Osteoblast (primary cell): ENCODE measurements around a stretch of chr1.

DNA sequence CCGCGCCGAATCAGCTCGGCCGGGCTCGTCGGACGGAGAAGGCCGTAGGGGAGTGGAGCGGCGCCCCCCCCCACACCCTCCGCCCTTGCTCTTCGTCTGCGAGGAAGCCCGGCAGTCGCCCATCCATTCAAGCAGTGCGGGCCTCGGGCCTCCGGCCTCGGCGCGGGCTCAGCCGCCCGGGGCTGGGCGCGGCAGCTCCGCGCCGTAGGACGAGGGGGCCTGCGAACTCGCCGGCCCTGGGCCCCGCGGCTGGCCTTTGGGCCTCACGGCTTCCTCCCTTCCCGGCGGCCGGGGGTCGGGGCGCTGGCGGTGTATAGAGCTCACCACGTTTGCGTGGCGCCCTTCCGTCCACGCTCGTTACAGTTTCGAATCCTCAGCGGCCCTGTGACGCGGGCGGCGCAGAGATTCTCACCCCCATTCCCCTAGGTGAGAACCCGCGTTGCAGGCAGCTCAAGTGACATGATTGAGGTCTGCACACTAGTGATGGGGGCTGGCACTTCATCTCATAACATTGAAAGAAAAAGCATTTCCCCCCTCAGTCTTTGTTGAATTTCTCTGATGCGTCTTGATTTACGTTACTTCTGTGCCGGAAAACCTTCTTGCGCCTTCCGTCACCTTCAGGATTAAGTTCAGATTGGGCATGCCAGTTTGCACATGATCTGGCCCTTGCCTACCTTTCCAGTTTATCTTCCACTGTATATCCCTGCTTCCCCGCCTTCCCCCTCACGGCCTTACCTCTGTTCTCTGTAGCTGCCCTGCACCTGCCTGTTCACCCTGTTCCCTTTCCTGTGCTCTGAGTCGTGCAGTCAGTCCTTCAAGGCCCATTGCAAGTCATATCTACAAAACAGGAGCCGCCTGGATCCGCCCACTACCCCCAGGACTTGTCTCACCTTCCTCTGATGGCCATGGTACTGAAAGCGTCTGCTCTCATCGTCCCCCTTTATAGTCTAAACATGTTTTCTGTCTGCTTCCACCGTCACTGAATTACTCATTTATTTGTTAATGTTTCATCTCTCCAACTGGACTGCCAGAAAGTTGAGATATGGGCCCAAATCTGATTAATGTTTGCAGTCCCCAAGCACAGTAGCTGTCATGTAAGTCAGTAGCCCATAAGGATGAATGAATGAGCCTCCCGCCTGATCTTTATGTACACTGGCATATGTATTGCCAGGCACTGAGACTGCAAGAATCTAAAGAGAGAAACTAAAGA, 1.0 kb downstream of the CTPS1 start:
- CAGE, long polyA plus RNA = no peak
- RRBS = 1% methylated on average over 31 of the region's 70 CpGs

GRCh38 chr1:41014843-41015552, 6.5 kb downstream of the SLFNL1 start:
- CAGE, long polyA plus RNA = no peak
- RRBS = no CpG with 5 or more reads among the region's 11 CpGs

DNA sequence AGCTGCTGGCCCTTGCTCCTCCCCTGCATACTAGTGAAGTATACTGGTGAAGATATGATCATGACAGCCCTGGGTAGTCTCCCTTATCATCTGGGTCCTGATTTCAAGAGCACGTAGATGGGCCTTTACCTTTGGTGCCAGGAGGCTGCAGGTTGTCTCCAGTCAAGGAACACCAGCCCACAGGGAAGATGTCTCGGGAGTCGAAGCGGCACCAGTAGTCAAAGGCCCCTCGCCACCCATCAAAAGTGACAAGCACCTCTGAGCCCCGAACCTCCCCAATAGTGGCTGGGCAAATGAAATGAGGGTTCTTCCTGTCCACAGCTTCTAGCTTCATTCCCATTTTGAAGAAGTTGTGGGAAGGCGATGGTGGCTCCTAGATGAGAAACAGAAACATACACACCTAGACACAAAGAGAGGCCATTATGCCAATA, 91.6 kb upstream of the SLFNL1 start:
- CAGE, long polyA plus RNA = no peak
- RRBS = no CpG with 5 or more reads among the region's 7 CpGs

- CAGE, long polyA plus RNA = no peak
- RRBS = 52% methylated on average over 2 of the region's 13 CpGs
These were observed 99.9 kb upstream of the SCMH1 start for GRCh38 chr1:41341912-41342527.

DNA sequence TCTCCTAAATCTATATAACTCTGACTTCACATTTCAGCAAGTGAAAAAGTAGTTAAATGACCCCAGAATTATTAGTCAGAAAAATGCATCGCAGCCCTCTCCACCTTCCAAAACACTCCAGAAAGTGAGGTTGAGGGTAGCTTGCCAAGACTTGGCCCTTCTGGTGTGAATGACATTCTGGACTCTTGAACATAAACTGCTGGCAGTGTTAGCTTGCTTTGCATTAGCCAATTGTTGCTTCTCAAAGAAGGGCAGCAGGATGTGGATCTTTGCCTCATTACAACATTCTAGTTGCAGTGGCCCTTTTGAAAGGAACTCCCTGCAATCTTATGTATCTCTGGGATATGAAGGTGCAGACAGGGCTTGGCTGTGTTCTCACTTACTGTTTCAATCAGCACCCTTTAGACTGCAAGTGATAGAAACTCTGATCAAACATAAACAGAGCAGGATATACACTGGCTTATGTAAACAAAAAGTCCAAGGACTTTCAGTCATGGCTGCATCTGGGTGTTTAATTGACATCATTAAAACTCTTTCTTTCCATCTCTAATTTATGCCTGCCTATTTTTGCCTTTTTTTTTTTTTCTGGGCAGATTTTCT, 22.4 kb downstream of the EDN2 start:
- CAGE, long polyA plus RNA = no peak
- RRBS = no CpG with 5 or more reads among the region's 1 CpG

DNA sequence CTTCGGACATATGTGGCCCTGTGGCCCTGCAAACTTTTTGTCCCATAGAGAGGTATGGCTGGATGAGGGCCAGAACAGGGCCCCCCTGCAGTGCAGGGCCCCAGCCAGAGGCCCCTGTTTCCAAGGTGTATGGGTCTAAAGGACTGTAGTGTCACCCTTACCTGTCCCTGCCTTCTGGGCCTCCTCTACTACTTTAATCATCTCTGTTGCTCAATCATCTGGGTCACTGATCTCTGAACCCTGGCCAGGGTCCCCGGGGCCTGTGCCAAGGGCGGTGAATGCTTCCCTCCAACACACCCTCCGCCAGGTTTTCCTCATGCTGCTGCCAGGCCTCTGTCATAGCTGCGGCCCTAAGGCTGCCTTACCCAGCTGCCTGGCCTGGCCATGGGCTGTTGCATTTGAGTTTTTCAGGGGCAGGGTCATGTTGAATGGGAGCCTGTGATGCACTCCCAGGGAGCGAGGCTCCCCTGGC, 7.8 kb downstream of the EDN2 start:
- CAGE, long polyA plus RNA = no peak
- RRBS = no CpG with 5 or more reads among the region's 6 CpGs

DNA sequence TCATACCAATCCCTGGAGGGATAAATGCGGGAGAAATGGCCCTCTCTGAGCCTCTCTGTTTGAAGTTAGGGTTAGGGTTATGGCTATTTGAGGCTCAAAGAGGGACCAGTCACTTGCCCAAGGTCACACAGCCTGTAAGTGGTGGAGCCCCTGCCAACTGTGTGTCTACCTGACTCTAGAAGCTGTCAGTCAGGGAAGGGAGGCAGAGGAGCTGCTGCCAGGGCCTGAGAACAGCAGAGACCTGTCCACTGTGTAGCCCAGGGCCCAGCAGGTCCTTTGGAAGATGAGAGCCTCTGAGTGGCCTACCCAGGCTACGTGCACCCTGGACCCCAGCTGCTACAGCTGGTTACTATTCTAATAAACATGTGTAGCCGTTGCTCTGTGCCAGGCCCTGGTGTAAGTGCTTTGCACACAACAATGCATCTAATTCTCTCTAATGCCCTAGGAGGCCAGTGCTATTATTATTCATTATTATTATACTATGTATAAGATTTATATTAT, 15.1 kb upstream of the EDN2 start:
- CAGE, long polyA plus RNA = no peak
- RRBS = no CpG with 5 or more reads among the region's 3 CpGs

DNA sequence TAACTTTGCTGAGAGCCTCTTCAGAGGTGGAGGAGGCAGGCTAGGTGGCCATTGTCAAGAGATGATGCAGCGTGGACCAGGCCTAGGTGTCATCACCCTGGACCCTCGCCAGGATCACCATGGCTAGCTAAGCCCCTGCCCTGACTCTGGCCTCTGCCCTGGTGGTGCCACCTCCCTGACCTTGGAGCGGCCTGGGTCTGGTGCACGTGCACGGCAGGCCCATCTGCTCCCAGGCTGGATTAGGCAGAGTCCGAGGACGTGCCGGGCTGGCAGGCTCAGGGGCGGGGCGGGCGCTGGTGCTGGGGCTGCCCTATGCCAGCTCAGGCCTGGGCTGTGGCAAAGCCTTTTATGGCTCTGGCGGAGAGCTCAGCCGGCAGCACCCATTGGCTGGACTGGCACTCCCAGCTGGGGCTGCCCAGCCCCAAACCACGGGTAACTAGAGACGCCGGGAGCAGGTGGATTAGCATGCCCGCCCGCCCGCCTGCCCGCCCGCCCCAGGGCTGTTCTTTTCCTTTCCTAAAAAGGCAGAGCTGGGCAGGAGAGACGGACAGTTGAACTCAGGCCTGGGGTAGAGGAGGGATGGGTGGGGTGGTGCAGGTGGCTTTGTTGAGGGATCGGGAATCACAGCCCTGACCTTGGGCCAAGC, 17.1 kb upstream of the EDN2 start:
- CAGE, long polyA plus RNA = no peak
- RRBS = 87% methylated on average over 4 of the region's 23 CpGs

GRCh38 chr1:41665082-41665889, 180.8 kb upstream of the EDN2 start:
- CAGE, long polyA plus RNA = no peak
- RRBS = no CpG with 5 or more reads among the region's 4 CpGs

DNA sequence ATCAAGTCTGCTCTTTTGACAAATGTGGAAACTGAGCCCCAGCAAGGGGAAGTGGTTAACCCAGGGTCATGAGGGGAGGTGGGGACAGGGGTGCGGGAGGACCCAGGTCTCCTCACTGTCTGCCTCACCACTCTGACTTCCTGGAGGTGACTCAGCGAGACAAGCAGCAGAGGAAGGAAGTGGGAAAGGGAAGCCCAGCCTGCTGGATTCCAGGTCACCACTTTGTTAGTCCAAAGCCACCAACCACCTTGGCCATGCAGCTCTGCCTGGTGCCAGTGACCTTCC, 199.5 kb upstream of the EDN2 start:
- CAGE, long polyA plus RNA = no peak
- RRBS = no CpG with 5 or more reads among the region's 2 CpGs

DNA sequence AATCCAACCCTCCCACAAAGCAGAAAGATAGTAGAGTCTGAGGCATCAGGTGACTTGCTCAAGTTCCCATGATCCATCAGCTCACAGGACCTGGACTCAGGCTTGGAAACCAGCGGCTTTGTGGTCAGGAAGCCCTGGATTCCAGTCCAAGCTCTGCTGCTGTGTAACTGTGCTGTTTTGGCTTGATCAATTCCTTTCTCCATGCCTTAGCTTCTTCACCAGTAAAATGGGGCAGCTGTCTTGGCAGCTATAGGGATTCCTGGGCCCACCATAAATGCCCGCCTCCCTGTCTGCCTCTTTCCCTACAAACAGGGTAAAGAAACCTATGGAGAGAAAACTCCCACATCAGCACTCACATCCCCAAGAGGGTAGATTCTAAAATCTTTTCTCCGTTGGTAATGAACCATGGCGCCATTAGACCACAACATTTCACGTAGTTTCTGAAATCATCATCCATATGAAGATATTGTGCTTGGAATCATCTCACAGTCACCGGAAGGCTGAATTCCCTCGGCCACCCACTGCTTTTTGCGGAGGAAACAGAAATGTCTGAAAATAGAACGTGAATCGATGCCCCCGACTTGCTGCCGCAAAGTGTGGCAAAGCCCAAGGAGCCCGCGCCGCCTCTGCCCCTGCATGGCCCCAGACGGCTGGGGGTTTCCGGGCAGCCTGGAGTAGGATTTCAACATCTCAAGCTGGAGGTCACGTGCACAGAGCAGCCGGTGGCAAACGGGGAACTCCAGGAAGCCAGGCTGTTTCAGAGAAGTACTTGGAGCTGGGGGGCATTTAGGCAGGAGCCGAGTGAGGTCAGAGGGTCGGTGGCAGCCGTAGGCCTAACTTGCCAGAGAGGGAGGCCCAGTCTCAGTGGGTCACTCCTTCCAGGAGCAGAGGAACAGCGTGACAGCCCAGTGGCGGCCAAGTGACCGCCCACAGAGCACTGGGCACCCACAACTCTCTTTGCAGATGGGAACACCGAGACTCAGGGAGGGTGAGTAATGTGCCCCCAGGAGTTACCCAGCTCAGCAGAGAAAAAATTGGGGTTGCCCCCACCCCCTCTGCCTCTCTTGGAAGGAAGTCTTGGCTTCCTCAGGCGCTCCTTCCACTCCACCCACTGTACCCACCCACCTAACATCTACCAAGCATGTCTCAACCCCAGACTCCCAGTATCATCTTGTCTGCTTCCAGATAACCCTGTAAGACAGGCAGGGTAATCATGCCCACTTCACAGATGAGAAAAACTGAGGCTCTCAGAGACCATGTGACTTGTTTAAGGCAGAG, 179.7 kb downstream of the HIVEP3 start:
- CAGE, long polyA plus RNA = no peak
- RRBS = 4% methylated on average over 3 of the region's 28 CpGs

GRCh38 chr1:42436923-42437299, 18.9 kb downstream of the ZMYND12 start:
- CAGE, long polyA plus RNA = no peak
- RRBS = no CpG with 5 or more reads among the region's 2 CpGs

- CAGE, long polyA plus RNA = no peak
- RRBS = no CpG with 5 or more reads among the region's 1 CpG
These were observed 1.5 kb downstream of the ZMYND12 start for GRCh38 chr1:42454326-42454621.

DNA sequence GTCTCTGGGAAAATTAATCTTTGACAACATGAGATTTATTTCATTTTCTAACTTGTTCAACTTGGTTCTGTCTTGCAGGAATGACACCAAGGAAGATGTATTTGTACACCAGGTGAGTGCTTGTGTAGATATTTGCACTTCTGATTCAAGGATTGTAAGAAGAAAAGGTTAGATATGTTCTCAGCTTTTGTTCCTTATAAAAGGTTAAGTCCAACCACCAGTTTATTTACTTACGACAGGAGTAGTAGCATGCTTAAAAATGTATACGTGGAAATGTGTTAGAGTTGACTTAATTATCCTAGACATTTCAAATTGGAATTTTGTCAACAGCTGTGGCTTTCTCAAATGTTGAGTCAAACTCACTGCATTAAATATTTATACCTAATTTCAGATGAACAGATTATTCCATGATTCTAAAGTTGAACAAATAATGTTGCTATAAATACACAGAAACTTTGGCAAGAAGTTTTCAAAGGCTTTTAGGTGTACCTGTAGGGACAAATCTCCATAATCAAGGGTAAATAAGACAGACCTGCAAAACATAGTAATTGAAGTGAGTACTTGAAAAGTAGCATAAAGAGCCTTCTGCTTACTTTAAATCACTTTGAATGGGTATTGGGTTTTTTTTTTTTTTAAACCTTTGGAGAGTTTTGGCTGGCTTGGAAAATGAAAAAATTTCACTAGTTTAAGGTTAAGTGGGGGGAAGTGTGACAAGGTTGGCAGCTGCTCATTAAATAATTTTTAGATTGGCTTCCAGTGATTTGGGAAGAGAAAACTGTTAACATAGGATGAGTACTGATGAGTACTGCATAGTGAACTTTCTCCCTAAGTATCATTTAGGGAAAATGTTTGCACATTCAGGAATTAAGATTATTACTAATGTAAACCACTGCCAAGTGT, 11.4 kb downstream of the YBX1 start:
- CAGE, long polyA plus RNA = no peak
- RRBS = no CpG with 5 or more reads among the region's 2 CpGs

DNA sequence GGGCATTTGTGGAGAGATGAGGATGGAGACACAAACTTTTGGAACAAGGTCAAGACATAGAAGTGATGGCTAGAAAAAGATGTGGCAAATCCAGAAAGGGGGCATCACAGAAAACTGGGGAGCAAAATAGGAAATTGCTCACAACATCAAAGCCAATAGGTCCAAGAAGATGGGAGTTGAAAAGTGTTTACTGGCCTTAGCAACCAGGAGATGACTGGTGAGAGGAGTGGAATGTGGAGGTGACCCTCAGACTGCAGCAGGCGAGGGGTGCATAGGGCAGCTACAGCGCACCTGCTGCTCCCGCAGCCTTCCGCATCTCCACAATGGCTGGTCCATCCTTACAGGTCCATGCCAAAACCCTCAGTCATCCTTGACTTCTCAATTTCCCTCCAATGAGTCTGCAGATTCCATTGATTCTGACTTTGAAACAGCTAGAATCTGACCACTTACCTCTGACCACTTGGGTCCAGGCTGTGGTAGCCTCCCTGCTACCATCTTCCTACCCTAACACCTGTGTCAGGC, 22.3 kb downstream of the CLDN19 start:
- CAGE, long polyA plus RNA = no peak
- RRBS = no CpG with 5 or more reads among the region's 4 CpGs

DNA sequence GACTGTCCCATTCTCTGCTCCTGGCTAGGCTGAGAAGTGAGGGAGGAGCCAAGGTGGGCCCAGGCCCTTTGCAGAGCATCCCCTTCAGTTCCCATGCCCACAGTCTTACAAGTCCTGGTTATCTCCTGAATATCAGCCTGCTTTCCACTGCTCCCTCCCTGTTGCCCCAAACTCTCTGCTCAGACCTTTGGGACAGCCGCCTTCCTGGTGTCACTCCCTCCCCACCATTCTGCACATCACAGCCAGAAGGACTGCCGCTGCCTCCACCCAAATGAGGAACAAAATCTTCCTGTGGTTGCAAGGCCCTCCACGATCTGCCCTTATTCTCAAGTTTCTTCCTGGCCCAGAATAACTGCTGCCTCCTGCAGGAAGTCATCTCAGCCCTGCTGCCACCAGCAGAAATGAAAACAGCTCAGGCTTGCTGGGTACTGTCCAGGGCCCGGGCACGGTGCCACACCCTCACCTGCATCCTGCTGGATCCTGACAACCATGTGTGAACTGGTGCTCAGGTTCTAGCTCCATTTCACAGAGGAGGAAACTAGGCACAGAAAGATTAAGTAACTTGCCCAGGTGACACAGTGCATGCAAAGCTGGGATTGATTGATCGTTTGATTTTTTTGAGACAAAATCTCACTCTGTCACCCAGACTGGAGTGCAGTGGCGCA, 2.8 kb downstream of the CLDN19 start:
- CAGE, long polyA plus RNA = no peak
- RRBS = no CpG with 5 or more reads among the region's 7 CpGs

GRCh38 chr1:42946980-42947553, 11.6 kb downstream of the SLC2A1 start:
- CAGE, long polyA plus RNA = no peak
- RRBS = no CpG with 5 or more reads among the region's 8 CpGs

DNA sequence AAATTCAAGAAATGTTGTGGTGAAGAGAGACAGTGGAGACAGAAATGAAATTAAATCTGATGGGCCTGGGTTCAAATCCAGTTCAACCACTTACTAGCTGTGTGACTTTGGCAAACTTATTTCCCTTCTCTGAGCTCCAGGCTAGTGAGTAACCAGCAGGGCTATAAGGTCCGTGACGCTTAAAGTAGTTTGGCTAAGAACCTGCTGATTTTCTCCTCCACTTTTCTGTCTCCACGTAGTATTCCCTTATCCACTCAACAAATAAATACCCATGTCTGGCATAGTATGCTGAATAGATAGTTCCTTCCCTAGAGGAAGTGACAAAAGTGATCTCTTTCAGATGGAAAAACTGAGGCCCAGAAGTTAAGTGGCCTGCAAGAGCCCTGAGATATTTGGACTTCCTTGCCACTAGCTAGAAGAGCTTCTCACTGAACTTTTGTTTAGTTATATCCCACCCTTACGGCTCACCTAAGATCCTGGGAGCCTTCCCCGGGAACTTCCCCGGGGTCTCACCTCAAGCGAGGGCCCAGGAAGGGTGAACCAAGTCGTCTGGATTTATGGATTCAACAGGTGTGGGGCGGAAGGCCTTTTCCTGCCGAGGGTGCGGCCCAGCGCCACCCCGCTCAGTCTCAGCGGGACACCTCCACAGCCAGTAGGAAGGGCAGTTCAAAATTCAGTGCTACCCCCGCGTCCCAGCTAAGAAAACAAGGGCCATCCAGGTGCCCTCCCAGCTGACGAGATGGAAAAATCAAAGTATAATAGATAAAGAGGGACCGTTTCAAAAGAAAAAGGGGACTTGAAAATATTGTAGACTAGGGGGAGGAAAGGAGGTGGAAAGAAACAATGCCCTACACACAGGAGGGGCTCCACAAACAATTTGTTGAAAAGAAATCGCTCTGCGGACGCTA, 1.6 kb downstream of the SLC2A1 start:
- CAGE, long polyA plus RNA = no peak
- RRBS = no CpG with 5 or more reads among the region's 21 CpGs

- CAGE, long polyA plus RNA = no peak
- RRBS = no CpG with 5 or more reads among the region's 12 CpGs
These were observed 5.2 kb upstream of the SLC2A1 start for GRCh38 chr1:42963678-42964476.

- CAGE, long polyA plus RNA = no peak
- RRBS = no CpG with 5 or more reads among the region's 18 CpGs
These were observed 50.0 kb upstream of the SLC2A1 start for GRCh38 chr1:43008402-43009386.